Occipital lobe (tissue), 2 donors: ENCODE measurements around the gene GSDMA.

DNA sequence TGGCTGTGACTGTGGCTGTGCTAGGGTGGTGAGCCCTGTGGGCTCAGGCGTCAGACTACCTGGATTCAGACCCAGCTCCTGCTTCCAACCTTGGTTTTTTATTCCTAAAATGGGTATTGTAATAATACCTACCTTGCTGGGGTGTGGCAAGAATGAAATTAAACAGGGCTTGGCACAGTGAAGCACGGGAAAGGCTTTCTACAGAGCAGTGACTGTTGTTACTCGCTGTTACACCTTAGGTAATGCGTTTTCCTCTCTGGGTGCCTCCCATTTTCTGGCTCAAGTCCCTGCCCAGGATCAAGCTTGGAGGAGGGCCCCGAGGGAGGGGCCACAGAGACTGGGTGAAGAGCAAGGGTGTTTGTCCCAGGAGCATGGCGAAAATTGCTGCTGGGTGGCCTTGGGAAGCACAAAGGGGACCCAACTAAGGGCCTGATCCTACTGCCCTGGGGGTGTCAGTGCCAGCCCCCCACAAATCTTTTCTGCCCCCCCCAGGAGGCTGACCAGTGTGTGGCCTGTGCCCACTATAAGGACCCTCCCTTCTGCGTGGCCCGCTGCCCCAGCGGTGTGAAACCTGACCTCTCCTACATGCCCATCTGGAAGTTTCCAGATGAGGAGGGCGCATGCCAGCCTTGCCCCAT, 13.4 kb downstream of the MIEN1 start:
- RAMPAGE, long total RNA = no peak

GRCh38 chr17:39738059-39738500, 342 bp downstream of the GRB7 start:
- RAMPAGE, long total RNA = no peak

DNA sequence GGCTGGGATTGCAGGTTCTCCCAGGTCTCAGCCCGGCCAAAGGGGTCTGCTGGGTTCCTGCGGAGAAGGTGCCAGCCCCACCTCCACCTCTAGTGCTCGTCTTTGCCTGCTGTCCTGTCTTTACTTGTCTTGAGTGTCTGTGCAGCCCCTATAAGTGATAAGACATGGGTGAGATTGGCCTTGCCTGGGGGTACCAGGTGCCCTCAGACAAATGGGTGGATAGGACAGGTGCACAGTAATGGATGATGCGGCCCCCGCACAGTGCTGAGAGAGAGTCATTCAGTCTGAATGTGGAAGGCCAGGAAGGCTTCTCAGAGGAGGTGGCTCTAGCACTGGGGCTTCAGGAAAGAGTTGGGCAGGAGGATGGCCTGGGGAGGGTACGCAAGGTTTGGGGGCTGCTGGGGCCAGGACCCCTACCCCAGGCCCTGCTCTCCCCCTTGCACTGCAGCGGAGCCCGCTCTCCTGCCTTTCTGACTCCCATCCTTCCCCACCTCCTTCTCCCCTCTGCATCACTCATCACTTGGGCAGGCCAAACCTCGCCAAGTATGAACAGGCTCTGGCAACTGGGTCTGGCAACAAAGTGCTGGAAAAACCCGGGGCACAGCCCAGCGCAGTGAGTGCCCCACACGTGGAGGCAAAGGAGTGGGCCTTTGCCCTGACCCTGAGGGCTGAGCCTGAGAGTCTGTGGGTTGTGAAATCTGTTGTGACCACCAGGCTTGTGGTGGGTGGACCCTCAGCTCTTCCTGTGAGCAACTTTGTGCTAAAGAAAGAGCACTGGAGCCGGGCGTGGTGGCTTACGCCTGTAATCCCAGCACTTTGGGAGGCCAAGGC, 3.4 kb downstream of the GRB7 start:
- RAMPAGE, long total RNA = no peak

DNA sequence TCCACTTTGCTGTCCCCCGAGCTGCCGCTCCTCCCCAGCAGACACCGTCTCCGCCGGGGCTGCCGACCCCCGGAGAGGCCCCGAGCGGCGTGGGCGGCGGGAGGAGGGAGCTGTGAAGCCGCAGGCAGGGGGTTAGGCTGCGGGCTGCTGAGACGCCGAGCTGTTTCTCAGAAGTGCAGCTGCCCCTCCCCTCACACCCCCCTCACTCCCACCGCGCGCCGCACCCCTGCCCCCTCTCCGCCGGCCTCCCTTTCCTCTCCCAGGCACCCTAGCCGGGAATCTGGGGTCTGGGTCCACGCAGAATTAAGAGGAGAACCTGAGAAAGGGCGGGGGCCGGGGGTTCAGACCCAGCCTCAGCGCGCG, 17.0 kb downstream of the GRB7 start:
- RAMPAGE, long total RNA = no peak

- RAMPAGE, long total RNA = no peak
Observed at GRCh38 chr17:39774990-39775588, 37.4 kb downstream of the GRB7 start.

DNA sequence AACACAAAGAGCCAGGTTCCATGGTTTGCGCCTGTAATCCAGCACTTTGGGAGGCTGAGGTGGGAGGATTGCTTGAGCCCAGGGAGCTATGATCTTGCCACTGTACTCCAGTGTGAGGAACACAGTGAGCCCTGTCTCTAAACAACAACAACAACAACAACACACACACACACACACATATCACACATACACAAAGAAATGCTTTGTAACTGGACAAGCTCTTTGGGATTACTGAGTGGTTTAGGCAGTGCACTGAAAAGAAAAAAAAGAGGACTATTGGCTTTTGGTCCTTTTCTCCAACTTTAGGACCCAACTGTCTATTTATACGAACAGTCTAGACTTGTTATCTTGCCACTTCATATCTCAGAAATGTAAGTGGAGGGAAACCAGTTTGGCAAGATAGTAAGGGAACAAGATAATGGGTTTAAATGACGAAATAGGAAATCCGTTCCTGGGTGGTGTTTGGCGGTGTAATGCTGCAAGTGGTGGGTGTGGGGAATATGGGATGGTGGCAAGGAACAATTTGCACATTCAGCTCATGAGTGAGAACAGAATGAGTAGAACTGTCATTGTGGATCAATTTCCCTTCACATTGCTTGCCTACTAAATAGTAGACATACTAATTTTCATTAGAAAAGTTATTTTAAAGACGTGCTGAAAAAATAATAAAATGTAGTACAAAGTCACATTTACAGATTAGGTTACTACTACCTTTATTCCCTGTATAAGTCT, 44.7 kb downstream of the GRB7 start:
- RAMPAGE, long total RNA = no peak

DNA sequence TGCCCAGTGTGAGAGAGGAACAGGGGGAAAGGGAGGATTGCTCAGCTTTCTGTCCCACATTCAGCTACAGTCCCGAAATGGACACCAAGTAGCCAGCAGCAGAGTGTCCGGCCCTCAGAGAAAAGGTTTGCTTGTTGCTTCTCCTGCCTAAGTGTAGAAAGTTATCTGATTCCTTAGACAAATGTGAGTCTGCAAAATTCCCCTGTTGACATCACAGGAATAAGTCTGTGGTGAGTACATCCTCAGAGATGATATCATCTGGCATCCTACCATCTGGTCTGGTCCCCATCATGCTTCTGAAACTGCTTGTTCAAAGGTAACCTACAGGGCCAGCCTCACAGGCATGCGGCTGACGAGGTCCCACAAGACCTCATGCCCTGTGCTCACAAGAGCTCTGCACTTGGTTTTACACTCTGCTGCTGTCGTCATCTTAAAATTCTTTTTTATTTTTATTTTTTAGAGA, 12.5 kb downstream of the LRRC3C start:
- RAMPAGE, long total RNA = no peak

DNA sequence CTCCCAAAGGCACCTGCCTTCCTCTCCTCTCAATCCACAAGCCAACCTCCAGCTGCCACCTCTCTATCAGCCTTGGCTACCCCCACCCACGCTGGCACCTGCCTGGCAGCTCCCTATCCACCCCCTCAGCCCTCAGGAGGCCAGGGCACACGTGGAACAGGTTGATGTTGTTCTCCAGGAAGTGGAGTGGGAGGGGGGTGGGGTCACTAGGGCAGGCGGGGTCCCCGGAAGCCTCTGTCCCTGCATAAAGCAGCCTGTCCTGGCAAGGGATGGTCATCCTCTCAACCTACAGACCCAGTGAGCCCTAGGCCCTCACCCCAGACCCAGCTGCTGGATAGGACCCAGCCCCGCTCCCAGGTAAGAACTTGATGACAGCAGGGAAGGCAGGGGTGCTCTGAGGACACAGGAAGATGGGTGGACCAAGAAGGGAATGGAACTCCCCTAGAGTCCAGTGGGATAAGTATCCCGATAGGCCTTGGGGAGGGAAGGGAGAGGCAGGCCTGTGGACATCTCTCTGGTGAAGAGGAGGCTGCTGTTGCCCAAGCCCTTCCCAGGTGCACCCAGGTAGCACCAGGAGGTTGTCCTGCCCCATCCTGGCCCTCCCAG, at the start of gene GSDMA:
Gene GSDMA (plus strand): TSS at position 276 of the 606 bp plus-strand sequence.
- RAMPAGE, long total RNA = no peak

- RAMPAGE, long total RNA = no peak
Observed at GRCh38 chr17:39981283-39981463, 566 bp downstream of the PSMD3 start.

DNA sequence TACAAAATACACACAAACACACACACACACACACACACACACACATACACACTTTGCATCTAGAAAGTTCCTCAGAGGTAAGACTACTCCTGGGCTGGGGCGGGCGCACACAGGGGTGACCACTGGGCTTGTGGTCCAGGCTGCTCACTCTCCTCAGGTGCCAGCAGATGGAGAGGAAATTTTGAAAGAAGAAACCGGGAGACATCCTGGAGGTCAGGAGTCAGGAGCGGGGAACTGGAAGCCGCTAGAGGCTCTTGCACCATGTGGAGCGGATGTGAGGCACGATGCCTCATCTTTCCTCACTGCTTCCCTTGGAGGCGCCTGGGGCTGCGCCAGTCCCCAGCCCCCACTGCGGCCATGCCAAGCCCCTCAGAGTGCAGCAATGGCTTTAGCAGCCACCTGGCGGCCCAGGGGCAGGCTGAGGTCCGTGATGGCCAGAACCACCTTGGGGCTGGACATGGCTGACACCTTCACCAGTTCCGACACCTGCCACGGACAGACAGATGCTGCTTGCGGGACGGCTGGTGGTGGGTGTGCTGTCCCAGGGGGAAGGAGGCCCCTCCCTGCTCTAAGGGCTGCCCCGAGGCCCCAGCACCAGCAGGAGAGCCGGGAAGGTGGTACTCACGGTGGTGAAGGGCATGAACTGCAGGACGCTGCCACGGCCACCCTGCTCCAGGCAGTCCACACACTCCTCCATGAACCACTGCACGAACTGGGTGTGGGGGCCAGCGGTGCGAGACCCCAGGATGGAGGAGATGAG, 4.1 kb downstream of the CSF3 start:
- RAMPAGE, long total RNA = no peak

DNA sequence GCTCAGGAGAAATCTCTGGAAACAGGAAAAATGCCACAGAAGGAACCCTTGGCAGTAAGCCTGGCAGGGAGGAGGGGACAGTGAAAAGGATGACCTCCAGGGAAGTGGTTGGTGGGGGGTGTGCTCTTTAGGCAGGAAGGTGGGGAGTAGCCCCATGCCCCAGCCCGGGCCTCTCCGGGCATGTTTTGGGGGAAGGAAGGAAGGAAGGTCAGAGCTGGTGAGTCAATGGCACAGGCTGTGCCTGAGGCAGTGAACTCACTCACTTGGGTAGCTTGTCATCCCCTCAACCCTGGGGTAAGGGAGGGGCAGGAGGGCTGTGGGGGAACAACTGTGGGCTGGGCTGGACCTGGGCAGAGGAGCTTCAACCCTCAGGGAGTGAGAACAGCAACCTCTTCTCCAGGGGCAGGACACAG, 6.2 kb downstream of the CSF3 start:
- RAMPAGE, long total RNA = no peak

GRCh38 chr17:40031568-40032257, 16.5 kb downstream of the CSF3 start:
- RAMPAGE, long total RNA = no peak

DNA sequence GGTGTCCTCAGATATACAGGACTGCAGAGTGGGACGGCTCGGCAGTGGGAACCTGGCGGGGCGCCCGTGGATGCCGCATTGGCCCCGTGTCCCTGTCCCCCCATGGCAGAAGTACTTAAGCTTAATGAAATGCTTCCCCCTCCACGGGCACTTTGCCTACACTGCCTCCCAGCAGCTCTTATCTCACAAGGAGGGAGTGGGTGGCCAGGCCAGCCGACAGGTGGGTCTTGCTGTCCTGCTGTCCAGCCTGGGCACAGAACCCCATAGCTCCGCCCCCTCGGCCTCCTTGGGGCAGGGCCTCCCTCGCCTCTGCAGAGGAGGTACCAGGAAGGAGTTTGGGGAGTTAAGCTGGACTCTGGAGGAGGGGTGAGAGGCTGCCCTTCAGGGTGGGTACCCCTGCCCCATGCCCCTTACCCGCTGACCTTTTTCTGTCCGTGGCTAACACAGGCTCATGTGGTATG, 8.6 kb downstream of the THRA start:
- RAMPAGE, long total RNA = no peak

DNA sequence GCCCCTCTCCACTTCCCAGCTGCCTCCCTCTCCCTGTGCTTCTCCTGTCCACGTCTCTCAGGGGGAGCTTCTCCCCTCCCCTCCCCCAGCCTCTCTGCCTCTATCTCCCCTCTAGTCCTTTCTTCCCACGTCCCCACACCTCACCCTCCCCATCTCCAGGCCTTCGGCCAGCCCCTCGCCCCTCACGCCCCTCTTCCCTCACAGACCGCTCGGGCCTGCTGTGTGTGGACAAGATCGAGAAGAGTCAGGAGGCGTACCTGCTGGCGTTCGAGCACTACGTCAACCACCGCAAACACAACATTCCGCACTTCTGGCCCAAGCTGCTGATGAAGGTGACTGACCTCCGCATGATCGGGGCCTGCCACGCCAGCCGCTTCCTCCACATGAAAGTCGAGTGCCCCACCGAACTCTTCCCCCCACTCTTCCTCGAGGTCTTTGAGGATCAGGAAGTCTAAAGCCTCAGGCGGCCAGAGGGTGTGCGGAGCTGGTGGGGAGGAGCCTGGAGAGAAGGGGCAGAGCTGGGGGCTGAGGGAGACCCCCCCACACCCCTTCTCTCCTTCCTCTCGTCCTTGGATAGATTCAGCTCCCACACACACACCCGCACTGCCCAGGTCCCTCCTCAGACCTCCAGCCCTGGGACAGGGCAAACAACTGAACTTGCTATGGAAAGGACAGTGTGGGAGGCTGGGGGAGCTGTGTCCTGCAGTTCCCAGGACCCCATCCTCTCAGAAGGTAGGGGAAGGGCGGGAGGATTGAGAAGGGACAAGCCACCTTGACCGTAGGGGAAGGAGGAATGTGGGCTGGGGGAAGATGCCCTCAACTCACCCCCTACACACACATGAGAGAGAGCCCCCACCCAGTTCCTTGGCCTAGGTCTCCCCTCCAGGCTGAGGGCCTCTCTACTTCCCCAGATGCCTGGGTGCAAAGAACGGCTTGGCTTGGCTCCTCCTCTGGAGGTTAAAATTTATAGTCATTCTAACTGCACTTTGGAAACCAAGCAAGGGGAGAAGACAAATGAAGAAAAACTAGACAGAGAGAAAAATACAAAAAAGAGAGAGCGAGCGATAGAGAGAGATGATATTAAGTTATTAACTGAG, 11.0 kb downstream of the NR1D1 start:
- RAMPAGE, long total RNA = no peak

DNA sequence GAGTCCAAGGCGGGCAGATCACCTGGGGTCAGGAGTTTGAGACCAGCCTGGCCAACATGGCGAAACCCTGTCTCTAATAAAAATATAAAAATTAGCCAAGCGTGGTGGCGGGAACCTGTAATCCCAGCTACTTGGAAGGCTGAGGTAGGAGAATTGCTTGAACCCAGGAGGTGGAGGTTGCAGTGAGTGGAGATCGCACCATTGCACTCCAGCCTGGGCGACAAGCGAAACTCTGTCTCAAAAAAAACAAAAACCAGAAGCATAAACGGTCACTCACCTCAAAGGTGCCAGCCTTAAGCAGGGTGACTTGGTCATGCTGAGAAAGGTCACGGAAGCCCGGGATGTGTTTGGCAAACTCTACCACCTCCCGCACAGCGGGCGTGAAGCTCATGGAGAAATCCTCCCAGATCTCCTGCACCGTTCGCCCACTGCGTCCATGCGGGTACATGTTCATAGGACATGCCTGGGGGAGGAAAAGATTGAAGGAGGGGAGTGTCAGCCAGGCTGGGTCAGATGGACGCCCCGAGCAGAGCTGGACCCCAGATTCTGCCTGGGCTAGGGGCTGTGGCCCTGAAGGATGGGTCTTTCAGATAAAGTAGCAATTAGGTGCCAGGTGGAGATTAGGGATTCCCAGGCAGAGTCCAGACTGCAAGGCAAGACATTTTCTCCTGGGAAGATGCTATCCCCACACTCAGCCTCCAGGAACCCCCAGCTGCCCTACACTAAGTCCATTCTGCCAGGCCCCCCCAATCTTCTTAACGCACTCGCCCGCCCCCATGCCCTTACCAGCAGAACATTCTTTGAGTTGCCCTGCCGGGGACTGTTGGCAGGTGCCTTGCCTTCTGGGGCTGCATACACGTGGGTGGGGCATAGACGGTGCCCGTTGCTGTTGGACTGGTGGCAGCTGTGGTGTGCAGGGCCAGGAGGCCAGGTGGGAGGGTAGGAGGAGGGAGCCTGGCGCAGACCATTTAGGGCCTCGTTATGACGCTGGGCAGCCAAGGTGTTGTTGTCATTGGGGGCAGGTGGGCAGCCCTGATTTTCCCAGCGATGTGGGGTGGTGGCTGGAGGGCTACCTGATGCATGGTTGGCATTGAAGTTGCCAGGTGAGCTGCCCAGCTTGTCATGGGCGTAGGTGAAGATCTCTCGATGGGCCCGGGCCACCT, 5.3 kb downstream of the NR1D1 start:
- RAMPAGE, long total RNA = no peak

DNA sequence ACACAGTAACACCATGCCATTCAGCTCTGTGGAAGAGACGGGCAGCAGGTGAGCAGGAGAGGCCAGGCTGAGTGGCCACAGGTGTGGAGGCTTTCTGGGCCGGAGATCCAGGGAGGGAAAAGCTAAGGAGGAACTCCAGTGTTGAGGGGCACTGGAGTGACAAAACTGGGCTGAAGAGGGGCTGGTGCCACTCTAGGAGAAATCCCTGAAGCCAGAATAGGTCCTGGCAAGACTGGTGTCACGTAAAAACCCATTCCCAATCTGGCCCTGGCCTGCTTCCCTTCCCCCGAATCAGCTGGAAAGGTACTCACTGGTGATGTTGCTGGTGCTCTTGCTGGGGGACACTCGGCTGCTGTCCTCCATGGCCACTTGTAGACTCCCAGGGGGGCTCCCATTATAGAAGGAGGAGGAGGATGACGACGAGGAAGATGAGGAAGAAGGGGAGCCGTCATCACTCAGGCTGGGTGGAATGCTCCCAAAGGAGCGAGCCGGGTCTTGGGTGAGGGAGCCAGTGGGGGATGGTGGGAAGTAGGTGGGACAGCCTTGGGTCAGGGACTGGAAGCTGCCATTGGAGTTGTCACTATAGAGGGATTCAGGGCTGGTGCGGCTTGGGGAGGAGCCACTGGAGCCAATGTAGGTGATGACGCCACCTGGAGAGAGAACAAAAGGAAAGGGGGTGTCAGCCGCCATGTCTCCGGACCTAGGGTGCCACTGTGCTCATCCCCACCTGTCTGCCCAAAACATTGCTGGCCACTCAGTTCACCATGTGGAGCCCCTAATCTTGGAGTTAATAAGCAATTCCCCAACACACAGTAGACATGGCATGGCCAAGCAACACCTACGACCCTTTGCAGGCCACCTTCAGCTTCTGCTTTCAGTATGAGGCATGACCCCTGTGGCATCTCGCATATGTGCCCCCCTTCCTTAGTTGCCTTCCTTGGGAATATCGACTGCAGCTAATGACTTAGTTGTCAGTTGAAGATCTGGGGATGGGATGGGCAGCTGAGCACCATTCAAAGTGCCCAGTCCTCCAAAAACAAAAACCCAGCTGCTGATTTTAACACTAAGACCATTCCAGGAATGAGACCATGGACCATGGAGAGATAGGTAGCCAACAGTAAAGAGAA, 3.3 kb downstream of the NR1D1 start:
- RAMPAGE, long total RNA = no peak

DNA sequence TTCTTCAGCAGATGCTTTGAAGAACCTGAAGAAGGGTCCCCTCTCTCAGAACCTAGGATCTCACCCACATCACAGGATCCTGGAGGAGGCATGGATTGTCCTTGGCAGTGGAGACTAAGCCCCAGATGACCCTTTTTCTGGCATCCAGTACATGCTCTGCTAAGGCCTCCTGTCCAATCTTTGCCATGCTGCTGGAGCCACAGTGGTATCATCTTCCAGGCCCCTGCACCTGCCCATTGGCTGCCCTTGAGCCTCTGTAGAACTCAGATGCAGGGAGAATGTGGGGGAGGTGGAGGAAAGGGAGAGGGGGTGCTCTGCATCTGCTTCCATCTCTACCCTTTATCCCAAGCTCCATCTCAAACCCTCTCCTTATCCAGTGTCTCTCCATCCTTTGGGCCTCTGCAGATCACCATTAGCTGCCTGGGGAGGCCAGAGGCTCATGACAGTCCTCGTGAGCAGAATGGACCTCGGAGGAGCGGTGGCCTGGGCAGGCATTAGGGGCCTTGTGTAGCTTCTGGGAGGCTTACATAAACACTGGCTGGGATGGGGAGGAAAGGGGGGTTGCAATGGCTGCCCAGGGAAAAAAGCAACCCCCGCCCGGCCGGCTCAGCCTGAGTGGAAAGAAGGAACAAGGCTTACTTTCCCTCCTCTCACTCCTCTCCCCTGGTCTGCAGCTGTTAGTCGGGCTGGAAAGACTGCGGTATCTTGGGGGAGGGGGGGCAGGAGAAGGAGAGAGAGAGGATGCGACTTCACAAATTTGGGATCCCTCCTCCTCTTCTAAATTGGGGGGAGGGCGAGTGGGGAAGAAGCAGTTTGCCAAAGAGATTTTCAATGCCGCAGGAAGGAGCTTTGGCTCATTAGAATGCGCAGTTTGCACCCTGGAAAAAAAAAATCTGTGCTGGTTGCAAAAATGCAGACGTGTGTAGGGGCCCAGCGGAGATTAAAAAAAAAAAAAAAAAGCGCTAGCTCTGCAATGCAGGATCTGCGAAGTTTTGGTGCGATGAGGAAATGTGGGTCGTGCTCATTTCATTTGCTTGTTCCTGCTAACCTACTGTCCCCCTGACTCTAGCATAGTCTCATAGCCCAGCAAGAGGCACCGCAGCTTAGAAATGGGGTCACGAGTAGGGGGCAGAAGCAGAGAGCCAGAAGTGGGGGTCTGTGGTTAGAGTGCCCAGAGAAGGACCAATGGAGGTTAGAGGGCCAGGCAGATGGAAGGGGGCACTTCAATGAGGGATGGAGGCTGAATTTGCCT, 6.4 kb upstream of the NR1D1 start:
- RAMPAGE, long total RNA = no peak

GRCh38 chr17:40123593-40123711, 1.7 kb downstream of the MSL1 start:
- RAMPAGE, long total RNA = no peak

DNA sequence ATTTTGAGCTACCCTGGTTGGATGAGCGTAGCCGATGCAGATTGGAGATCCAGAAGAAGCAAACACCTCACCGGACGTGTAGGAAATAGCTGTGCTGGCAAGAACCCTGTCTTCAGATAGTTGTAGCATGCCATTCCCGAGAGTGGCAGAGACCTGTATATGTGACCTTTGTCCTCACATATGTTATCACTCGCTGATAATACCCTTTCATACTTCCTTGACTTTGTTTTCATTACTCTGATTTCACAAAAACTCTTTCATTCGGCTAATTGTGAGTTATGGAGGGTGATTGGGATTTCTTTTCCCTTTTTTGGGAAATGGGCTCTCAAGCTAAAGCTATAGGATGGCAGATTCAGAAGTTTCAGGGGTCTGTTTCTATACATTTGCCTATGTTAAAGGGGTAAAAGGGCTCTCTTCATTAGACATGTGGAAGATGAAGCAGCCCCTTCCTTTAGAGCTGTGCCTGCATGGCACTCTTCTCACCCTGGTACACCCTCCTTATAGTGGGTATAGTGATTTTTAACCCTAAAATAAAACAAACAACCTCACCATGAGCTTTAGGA, 6.0 kb upstream of the CASC3 start:
- RAMPAGE, long total RNA = no peak

DNA sequence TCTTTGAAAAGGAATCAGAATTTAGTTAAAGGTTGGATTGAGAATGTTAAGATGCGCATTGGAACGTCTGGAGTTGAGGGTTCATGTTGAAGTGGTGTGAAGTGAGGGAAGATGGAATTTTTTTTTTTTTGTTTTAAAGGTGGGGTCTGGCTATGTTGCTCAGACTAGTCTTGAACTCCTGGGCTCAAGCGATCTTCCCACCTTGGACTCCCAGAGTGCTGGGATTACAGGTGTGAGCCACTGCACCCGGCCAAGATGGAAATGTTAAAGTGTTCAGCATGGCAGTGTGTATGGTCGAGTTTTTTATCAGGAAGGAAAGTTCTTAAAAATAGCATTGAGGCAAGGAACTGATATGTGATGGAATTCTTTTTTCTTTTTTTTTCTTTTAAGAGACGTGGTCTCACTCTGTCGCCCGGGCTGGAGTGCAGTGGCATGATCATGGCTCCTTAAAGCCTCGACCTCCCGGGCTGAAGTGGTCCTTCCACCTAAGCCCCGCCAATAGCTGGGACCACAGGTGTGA, 981 bp downstream of the WIPF2 start:
- RAMPAGE, long total RNA = no peak